ENCODE measurements around the genes FOXF2, MYLK4 and WRNIP1.

DNA sequence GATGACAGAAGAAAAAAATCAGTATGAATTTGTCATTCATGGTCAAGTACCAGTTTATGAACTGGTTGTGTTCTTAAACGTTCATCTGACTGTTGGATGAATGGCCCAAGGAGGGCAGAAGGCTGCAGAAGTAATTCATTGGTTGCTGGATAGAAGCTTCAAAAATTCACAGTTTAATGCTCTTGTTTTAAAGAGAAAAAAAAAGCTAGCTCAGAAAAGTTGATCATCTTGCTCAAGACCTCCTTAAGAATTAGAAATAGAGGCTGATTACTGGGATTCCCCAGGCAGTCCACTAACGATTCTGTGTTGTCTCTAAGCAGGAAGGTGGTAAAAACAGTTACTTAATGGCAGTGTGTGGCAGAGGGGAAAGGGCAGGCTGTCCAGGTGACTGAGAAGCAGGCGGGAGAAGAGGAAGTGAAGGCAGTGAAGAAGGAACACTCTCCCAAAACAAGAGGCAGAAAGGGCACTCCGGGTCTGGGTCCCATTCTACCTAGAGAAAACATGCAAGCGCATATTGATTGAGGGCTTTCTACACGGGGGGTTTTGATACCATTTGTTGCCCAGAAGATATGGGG lies 1.9 kb upstream of the DUSP22 start:
- PRO-cap, 4 experiments: peak in 2 of 4 experiments; most common plus-strand start position 355 of the sequence (in 1)
- RAMPAGE, long total RNA, 4 experiments: no peak in any of the 4 experiments

- PRO-cap, 4 experiments: peak in 2 of 4 experiments; most common minus-strand start chr6:389802 (in 2)
- RAMPAGE, long total RNA, 4 experiments: no peak in any of the 4 experiments
Observed at GRCh38 chr6:389523-390521, 1.7 kb upstream of the IRF4 start.

GRCh38 chr6:446623-447111 lies 55.1 kb downstream of the IRF4 start:
- PRO-cap, 4 experiments: peak in 3 of 4 experiments; most common plus-strand start chr6:447016 (in 3)
- RAMPAGE, long total RNA, 4 experiments: no peak in any of the 4 experiments

- PRO-cap, 4 experiments: no peak in any of the 4 experiments
- RAMPAGE, long total RNA, 4 experiments: no peak in any of the 4 experiments
Observed at GRCh38 chr6:487867-488389, 96.4 kb downstream of the IRF4 start.

GRCh38 chr6:836113-836693 lies 143.3 kb upstream of the EXOC2 start:
- PRO-cap, 4 experiments: no peak in any of the 4 experiments
- RAMPAGE, long total RNA, 4 experiments: no peak in any of the 4 experiments

DNA sequence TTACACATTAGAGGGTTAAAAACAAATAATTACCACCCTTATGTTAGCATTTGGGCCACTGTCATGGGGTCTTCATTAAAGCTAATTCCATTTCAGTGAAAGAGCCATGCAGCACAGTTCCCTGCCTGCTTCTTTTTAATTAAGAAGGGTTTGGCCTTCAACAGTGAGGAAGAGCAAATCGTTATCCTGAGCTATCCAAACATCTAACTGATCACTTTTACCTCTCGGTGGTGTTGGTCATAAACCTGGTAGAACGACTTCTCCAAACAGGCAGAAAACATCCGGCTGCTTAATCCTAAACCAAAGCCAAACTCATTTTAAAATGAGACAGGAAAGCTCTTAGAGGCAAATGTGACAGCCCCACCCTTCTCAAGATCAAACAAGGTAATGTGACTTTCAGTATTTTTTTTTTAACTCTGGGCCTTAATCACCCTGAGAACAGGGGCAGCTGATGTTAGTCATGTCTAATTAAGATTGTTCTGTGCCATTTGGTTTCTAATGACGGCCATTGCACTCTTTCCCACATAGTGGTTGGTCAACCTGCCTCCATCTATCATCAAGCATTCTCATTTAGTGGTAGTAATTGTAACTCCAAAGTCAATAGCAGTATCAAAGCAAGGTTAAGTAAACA lies 191.5 kb upstream of the EXOC2 start:
- PRO-cap, 4 experiments: no peak in any of the 4 experiments
- RAMPAGE, long total RNA, 4 experiments: no peak in any of the 4 experiments

DNA sequence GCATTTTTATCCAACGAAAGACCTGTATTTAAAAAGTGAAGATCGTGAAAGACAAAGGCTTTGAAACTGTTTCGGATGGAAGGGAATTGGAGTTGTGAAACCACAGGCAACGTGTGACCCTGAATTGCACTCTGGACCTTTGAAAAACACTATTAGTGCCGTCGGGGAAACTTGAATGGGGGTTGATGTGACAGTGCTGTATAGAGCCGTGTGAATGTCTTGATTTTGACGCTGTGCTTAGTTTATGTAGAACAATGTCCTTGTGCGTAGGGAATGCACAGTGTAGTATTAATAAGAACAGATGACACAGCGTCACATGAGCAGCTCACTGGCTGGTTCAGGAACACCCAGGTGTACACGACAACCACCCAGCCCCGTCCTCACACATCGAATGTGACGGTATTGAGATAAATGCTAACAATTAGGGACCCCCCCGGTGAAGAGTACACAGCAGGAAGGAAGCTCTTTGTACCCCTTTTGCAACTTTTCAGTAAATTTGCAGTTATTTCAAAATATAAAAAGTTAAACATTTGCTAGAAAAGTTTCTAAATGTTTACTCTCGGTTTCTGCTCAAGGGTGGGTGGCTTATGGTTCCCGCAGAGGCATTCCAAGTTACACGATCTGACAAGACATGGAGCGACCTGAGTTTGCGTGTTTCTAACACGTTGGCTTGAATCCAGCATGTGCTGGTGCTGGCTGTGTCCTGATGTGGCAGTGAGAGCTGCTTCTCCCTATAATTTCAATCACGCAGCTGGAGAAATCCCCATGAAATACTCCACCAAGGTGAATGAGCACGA lies 207.9 kb upstream of the EXOC2 start:
- PRO-cap, 4 experiments: no peak in any of the 4 experiments
- RAMPAGE, long total RNA, 4 experiments: no peak in any of the 4 experiments

DNA sequence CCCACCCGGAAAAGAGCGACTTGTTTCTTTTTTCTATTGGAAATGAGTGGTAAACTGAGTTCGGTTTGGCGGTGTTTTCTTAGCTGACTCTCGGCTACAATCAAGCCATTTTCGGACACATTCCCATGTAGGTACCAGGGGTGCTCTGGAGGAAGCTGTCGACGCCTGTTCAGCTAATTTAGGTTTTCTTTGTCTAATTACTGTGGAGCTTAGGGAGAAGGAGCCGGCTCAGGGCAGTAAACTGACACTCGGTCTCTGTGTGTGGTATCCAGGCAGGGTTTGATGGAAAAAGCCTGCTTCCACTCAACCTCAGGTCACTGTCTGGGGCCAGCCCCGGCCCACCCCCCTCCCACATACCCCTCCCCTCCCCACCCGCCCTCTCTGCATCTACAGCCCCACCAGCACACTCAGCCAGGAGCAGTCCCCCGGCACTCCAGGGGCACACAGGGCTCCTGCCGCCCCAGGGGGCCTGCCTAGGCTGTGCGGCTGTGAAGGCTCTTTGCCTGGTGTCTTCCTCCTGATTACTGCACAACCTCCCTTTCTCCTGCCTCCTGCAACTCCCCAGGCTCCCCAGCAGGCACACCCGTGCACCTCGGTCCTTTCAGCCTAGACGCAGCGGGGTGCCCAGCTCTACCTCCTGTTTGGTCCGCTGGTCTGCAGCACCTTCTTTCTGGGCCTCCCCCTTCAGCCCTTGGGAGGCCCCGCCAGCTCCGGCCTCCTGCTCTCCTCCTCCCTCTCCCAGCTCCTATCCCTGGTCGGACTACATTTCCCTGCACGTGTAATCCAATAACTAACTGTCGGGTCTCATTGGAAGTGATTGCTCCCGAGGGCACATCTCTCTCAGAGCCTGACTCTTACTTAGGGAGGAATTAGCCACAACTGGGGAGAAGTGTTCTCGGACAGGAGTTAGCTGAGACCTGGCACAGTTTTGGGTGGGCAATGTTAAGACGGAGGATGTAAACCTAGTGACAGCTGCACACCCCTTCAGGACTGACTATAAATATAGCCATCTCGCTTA lies 1.4 kb upstream of the FOXF2 start:
- PRO-cap, 4 experiments: no peak in any of the 4 experiments
- RAMPAGE, long total RNA, 4 experiments: no peak in any of the 4 experiments

GRCh38 chr6:1388693-1389887 lies at the start of gene FOXF2:
Gene FOXF2, plus strand, starts transcription at chr6:1389576.
- PRO-cap, 4 experiments: no peak in any of the 4 experiments
- RAMPAGE, long total RNA, 4 experiments: no peak in any of the 4 experiments

DNA sequence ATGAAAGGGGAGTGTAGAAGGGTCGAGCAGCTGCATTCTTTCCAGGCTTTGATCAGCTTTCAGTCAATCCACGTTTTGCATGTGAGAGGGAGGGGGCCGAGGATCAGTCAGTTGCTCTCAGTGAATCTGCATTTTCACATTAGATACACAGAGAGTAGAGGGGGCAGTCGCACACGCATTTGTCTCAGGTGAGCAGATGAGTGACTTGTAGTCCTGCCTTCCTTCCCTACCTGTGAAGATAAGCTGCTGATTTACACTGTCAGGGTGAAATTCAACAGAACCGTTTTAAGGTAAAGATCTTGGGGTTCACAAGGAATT lies 78.8 kb downstream of the FOXF2 start:
- PRO-cap, 4 experiments: no peak in any of the 4 experiments
- RAMPAGE, long total RNA, 4 experiments: no peak in any of the 4 experiments

DNA sequence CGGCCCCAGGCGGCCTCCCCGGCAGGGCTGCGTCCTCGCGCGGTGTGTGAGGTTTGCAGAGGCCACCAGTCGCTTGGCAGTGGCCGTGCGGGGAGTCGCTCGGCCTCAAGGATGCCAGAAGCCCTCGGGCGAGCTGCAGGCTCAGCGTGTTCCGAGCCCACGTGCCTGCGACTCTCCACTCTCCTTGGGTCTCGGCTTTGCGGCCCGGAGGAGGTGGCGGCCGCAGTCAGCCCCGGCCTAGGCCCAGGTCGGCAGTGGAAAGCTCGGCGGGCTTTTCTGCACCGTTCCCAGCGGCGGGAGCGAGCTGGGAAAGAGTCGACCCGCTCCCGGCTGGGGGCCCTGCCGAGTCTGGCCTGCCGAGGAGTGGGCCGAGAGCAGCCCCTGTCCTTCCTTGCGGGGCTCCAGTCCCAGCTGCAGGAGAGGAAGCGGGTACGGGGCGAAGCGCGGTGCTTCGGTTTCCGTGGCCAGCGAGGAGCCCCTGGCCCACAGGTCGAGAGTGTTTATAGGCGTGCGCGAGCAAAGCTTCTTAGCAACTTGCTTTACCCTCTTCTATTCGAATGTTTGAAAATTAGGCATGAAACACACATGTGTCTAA lies 5.5 kb downstream of the FOXC1 start:
- PRO-cap, 4 experiments: no peak in any of the 4 experiments
- RAMPAGE, long total RNA, 4 experiments: no peak in any of the 4 experiments

DNA sequence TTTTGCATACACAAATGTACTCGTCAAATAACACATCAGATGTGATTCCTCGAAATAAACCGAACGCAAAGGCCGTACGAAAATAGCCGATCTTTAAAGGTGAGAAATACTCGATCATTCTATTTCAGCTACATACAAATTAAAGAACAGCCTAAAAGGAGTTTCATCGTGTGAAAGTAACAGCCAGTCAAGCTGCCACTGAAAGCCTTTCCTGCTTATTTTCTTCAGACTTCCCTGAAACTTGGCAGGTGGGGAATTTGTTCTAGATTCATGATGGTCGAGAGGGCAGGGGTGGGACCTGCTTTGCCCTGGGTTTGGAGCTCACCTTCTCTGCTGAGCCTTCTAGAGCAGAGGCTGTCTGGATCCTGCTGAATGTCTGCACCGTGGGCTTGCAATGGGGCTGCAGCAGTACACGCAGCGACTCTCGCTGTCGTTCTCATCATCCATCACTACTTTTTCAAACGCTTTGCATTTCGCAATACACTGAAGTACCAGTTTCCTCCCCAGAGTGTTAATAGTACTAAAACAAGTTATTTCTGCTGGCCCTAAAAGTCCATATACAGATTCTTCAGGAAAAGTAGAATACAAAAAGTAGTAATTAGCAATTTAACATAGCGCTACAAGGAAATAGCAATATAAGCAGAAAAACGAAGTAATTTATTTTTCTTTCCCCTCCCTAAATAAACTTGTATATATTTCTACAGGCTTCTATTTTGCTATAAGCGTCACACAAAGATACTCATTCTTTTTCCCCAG lies 16.3 kb downstream of the FOXC1 start:
- PRO-cap, 4 experiments: no peak in any of the 4 experiments
- RAMPAGE, long total RNA, 4 experiments: no peak in any of the 4 experiments

GRCh38 chr6:2225425-2226131 lies 19.8 kb downstream of the GMDS start:
- PRO-cap, 4 experiments: no peak in any of the 4 experiments
- RAMPAGE, long total RNA, 4 experiments: no peak in any of the 4 experiments

DNA sequence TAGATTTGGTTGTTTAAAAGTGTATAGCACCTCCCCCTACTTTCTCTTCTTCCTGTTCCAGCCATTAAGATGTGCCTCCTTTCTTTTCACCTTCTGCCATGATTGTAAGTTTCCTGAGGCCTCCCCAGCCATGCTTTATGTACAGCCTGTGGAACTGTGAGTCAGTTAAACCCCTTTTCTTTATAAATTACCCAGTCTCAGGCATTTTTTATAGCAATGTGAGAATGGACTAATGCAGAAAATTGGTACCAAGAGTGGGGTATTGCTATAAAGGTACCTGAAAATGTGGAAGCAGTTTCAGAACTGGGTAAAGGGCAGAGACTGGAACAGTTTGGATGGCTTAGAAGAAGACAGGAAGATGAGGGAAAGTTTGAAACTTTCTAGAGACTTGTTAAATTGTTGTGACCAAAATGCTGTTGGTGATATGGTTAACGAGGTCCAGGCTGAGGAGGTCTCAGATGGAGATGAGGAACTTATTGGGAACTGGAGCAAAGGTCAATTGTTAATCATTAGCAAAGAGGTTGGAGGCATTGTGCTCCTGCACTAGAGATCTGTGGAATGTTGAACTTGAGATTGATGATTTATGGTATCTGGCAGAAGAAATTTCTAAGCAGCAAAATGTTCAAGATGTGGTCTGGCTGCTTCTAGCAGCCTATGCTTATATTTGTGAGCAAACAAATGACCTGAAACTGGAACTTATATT lies 78.8 kb upstream of the GMDS start:
- PRO-cap, 4 experiments: no peak in any of the 4 experiments
- RAMPAGE, long total RNA, 4 experiments: no peak in any of the 4 experiments

GRCh38 chr6:2633858-2634845 lies 116.6 kb downstream of the MYLK4 start:
- PRO-cap, 4 experiments: peak in 1 of 4 experiments; most common minus-strand start chr6:2634392 (in 1)
- RAMPAGE, long total RNA, 4 experiments: no peak in any of the 4 experiments

GRCh38 chr6:2708385-2708858 lies 42.3 kb downstream of the MYLK4 start:
- PRO-cap, 4 experiments: no peak in any of the 4 experiments
- RAMPAGE, long total RNA, 4 experiments: no peak in any of the 4 experiments

DNA sequence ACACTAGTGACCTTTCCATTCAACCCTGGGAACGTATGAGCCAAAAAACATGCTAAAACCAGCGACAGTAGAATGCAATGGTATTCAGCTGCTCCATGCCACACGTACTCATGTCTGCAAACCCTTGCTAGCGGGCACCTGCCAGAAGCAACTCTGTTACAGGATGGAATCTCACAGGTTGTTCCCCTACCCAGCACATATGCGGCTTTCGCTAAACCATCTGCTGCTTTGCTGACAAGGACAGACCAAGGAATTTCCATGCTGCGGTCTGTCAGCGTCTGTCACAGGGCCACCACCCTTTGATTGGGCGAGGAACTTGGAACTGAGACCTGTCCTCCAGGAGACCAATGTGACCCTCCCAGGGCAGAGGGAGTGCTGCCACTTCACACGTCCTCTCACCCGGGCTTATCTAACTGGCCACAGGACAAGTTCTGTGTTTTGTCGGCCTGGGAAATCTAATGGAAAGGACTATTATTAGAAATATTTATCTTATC lies 16.6 kb downstream of the MYLK4 start:
- PRO-cap, 4 experiments: no peak in any of the 4 experiments
- RAMPAGE, long total RNA, 4 experiments: no peak in any of the 4 experiments

DNA sequence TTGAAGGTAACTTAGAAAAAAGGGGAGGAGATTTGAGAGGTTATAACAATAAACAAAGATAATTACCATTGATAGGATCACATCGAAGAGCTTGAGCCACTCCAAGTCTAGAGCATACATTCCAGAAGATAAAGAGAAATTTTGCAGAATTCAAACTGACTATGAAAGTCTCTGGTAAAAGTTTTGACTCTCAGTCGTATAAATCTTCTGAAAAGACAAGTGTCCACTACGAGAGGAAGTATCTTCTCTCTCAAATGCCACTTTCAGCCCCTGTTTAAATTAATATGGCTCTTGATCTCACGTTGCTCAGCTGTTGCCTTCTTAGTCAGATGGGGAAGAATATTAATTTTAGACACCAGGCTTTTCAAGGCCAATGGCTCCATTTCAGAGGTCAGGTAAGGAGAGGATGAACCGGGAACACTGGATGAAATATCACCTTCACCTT lies at the start of gene MYLK4:
Gene MYLK4, minus strand, starts transcription at position 253 of the 445 bp plus-strand sequence.
- PRO-cap, 4 experiments: no peak in any of the 4 experiments
- RAMPAGE, long total RNA, 4 experiments: no peak in any of the 4 experiments

DNA sequence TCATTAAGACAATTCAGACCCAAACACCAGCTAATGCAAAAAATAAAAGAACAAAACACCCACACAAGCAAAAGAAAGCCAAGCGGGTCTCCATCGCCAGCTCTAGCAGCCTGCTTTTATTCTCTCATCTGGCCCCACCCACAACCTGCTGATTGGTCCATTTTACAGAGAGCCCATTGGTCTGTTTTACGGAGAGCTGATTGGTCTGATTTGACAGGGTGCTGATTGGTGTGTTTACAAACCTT lies 2.3 kb upstream of the WRNIP1 start:
- PRO-cap, 4 experiments: no peak in any of the 4 experiments
- RAMPAGE, long total RNA, 4 experiments: no peak in any of the 4 experiments

GRCh38 chr6:2765248-2766352 lies at the start of gene WRNIP1:
Gene WRNIP1, plus strand, starts transcription at chr6:2765393.
- PRO-cap, 4 experiments: peak in 4 of 4 experiments; most common plus-strand start chr6:2765522 (in 3); most common minus-strand start chr6:2765988 (in 2)
- RAMPAGE, long total RNA, 4 experiments: no peak in any of the 4 experiments

Data from spleen (tissue), 7 donors.